Glomerular endothelial cell (primary cell): ENCODE measurements around a stretch of chr19.

- RAMPAGE, long total RNA: no peak
These were observed 713 bp upstream of the ZBTB7A start for GRCh38 chr19:4067211-4068013.

- RAMPAGE, long total RNA: no peak
These were observed 28.4 kb upstream of the ZBTB7A start for GRCh38 chr19:4095009-4095674.

- RAMPAGE, long total RNA: no peak
These were observed 5.4 kb downstream of the CREB3L3 start for GRCh38 chr19:4158792-4159346.

- RAMPAGE, long total RNA: no peak
These were observed 8.2 kb downstream of the SIRT6 start for GRCh38 chr19:4174165-4174659.

- RAMPAGE, long total RNA: no peak
These were observed 2.4 kb downstream of the MPND start for GRCh38 chr19:4345492-4346367.

DNA sequence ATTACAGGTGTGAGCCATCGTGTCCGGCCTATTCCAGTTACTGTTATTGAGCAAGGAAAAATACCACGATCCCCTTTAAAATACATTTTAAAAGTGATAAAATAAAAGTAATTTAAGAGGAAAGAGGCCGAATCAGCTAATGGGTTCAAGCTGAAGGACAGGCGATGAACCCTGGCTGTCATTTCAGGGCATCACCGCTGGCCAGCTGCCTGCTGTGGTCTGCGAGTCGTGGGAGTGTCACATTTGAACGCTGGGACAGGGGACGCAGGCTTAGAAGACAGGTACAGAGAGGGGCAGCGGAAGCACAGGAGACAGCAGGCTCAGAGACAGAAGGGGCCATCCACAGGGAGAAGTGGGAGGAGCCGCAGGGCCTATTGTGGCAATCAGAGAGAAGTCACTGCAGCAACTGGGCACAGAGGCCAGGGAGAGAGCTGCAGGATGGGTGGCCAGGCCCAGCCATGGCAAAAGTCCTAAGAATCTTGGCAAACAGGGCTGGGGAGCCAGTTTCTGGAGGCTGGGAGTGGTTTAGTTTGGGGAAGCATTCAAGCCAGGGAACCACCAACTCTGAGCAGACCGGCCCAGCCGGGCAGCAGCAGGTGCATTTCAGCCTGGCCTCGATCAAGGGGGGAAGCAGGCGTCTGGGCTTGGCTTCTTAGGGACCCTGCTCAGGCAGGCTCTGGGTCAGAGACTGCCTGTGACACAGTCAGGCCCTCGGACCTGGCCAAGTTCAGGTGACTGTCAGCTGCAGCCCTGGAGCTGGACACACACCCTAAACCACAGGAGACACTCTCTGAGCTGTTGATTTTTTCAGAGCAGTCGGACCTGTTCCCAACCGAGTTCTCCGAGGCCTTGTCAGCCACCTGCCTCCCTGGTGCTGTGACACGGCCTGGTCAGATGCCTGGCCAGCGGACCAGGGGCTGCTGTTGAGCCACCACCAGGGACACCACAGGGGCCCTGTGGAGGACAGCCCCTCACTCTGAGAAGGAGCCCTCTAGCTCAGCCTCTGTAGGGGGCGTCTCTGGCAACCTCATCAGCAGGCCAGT, 11.9 kb downstream of the SH3GL1 start:
- RAMPAGE, long total RNA: no peak

DNA sequence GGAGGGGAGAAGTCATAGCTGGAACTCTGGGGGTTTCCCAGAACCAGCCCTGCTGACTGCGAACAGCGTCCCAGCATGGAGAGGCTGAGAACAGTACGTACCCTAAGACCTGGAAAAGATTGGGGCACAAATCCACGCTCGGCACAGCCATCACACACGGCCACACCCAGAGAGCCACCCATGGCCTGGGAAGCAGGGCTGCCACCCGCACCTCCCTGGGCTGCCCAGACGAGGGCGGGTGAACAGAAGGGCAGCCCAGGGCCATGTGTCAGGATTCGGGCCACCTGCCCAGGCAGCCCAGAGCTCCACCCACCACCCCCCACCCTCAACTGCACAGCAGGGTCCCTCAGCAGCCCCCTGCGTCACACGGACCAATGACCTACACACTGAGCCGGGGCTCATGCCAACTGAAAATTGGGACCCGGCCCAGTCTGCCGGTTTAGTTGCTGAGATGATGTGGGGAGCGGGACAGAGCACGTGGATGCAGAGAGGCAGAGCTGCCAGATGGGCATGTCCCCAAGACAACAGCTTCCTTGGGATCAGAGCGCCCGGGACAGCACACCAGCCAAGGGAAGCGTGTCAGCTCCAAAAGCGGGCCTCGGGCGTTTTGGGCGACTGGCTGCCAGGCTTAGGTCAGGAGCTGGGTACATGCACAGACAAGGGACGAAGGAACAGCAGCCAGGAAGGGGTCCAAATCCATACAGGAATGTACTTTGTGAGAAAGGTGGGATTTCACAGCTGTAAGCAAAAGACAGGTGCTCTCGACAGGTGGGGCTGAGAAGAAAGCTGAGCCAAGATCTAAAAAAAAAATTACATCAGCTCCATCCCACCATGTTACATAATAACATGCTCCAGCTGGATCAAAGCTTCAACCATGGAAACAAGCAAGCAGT, 8.3 kb downstream of the UBXN6 start:
- RAMPAGE, long total RNA: no peak

GRCh38 chr19:4584949-4585387, 25.5 kb upstream of the SEMA6B start:
- RAMPAGE, long total RNA: no peak

DNA sequence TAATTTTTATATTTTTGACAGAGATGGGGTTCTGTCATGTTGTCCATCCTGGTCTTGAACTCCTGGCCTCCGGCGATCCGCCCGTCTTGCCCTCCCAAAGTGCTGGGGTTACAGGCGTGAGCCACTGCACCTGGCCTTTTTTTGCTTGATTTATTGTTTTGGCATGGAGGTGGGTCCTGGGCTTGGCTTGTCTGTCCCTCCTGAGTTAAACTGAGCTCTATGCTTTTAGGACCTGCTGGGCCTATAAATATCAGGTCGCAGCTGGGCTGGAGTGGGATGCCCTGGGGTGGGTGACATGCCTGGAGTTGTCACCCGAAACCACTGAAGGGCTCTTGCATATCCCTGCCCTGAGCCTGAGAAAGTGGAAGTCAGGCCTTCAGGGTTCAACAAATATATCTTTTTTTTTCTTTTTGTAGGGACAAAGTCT, 5.6 kb downstream of the ARRDC5 start:
- RAMPAGE, long total RNA: no peak

- RAMPAGE, long total RNA: no peak
These were observed 2.5 kb downstream of the UHRF1 start for GRCh38 chr19:4911541-4912524.

DNA sequence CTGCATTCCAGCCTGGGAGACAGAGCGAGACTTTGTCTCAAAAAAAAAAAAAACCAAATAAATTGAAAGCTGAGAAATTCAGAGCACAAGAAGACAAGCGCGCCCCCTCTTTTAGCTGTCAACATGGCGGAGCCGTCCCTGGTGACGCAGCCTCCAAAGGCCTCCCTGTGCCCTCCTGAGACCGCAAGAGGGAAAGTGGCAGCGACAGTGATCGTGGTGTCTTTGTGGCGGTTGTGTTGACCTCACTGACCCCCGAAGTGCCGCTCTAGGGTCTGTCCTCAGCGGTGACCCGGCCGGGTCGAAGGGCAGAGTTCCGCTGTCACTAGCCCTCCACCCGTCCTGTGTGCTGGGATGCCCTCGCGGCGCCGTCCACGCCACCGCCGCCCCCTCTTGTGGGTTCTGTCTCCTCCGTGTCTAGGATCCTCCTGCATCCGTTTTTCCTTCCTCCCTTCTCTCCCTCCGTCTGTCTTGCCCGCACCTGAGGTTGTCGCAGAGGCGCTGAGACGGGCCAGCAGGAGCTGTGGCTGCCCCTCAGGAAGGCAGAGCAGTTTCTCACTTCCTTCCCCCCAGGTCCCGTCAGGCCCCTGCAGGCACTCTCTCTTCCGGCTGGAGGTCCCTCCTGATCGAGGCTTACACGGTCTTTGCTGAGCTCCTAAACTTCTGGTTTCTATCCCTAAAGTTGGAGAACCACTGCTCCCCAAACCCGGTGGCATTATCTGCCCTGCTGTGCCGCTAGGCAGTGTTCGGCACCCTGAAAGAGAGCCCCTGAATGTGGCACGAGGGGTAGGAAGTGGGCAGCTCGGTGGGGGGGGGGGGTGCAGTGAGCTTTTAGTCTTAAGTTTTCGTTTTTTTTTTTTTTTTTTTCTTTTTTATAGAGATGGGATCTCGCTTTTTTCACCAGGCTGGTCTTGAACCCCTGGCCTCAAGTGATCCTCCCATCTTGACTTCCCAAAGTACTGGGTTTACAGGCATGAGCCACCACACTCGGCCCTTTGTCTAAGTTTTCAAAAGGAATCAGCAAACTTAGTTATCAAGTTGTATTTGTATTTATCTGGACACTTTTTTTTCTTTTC, 7.3 kb downstream of the UHRF1 start:
- RAMPAGE, long total RNA: no peak

- RAMPAGE, long total RNA: no peak
These were observed 3.8 kb downstream of the KDM4B start for GRCh38 chr19:4972400-4973386.

DNA sequence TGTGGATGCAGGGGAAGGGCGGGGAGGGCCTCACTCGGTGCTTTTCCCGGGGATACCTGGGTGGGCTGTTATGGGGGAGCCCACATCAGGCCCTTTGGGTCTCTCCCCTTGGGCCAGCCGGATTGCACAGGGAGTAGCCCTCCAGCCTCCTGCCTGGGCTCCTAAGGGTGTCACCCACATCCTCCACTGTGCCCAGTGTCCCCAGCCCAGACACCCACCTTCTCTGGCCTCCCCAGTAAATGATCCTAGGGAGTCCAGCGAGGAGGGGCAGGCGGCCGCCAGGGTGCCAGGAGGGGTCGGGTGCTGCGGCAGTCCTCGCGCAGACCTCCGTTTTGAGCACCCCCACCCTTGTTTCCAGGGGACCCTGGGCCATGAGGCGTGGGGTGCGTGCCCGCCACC, 132.8 kb downstream of the KDM4B start:
- RAMPAGE, long total RNA: no peak

- RAMPAGE, long total RNA: no peak
These were observed 146.5 kb downstream of the KDM4B start for GRCh38 chr19:5115389-5115880.

DNA sequence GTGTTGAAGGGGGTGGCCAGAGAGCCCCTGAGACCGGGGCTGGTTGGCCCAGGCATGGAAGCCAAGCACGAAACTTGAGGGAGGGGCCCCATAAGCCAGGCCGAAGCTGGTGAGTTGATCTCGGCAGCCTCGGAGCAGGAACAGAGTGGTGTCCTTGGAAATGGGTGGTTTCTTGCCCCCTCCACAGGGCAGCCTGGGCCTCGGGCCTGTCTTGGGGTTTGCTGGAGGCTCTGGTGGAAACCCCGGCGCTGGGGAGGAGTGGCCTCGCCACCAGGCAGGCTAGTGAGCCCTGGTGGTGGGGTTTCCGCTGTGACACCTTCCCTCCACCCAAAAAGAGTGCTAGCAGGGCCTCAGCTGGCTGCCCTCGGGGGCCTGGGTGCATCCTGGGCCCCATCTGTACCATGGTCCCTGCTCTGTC, 157.9 kb downstream of the KDM4B start:
- RAMPAGE, long total RNA: no peak

GRCh38 chr19:5139163-5139876, 170.4 kb downstream of the KDM4B start:
- RAMPAGE, long total RNA: no peak

DNA sequence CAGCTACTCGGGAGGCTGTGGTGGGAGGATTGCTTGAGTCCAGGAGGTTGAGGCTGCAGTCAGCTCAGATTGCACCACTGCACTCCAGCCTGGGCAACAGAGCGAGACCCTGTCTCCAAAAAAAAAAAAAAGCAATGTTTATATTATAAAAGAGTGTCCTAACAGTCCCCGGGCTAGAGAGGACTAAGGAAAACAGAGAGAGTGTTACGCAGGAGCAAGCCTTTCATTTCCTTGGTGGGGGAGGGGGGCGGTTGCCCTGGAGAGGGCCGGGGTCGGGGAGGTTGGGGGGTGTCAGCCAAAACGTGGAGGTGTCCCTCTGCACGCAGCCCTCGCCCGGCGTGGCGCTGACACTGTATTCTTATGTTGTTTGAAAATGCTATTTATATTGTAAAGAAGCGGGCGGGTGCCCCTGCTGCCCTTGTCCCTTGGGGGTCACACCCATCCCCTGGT, 184.0 kb downstream of the KDM4B start:
- RAMPAGE, long total RNA: no peak

GRCh38 chr19:5207895-5208509, 132.6 kb downstream of the PTPRS start:
- RAMPAGE, long total RNA: no peak

DNA sequence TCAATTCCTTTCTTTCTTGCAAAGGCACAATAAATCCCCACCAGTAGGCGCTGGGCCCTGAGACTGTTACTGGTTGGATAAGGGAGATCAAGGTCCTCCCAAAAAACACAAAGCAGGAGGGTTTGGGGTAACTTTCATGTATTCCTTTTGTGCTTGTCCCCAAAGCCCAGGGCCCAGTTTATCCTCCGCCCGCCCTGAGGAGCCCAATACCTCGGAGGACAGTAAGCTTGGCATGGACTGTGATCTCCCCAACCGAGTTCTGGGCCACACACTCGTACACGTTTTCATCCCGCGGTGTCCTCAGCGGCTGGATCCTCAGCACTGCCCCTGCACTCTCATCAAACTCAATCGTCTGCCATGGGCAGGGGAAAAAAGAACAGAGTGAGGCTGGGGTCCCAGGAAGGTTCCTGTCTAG, 67.4 kb downstream of the PTPRS start:
- RAMPAGE, long total RNA: no peak

DNA sequence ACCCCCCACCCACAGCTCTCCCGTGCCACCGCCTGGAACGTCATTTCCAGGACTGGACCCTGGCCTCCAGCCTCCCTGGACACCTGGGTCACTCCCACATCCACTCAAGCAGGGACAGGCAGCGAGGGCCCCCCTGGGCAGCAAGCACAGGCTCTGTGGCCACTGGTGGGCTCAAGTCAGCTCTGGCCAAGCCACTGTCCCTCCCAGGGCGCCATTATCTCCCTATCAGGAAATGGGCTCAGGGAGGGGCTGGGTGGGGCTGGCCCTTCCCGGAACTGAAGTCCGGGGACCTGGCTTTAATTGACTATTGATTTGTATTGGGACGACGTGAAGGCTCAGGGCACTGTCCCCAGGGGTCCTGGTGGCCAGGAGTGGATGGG, 49.8 kb downstream of the PTPRS start:
- RAMPAGE, long total RNA: no peak